NCI-H460 (cell line): ENCODE measurements around the genes DIRAS2 and SYK.

GRCh38 chr9:89608206-89608723 lies 3.5 kb downstream of the GADD45G start:
RAMPAGE:
- cytosol, long total RNA = no peak
- long total RNA = no peak
- nucleus, long total RNA = no peak

GRCh38 chr9:89654316-89654844 lies 49.6 kb downstream of the GADD45G start:
RAMPAGE:
- cytosol, long total RNA = no peak
- long total RNA = no peak
- nucleus, long total RNA = no peak

RAMPAGE:
- cytosol, long total RNA = no peak
- long total RNA = no peak
- nucleus, long total RNA = no peak
Observed at GRCh38 chr9:89656002-89656746, 51.4 kb downstream of the GADD45G start.

DNA sequence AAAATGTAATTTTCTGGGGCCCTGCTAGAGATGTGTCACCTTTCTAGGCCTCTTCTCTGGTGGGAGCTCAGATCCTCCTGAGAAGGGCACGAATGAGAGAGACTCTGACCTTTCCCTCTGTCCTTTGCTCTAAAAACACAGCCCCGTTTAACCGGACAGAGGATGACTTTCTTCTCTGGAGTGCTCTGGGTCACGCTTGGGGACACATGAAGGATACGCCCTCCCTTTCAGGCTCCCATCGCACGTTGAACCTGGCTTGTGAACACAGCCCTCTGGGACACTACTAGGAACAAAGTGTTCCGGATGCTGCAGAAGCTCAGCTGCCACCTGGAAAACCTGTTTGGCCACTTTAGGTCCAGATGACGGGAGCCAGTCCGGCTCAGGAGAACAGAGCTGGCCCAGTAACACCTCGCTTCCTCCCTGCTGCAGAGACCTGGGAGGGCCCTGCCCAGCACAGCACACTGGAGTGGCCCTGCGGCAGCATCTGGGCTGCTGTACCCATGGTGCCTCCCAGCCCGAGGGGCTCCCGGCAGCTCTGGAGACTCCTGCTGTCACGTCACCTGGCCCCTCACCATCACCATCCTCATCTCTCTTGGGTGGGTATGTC lies 60.1 kb downstream of the GADD45G start:
RAMPAGE:
- cytosol, long total RNA = no peak
- long total RNA = no peak
- nucleus, long total RNA = no peak

DNA sequence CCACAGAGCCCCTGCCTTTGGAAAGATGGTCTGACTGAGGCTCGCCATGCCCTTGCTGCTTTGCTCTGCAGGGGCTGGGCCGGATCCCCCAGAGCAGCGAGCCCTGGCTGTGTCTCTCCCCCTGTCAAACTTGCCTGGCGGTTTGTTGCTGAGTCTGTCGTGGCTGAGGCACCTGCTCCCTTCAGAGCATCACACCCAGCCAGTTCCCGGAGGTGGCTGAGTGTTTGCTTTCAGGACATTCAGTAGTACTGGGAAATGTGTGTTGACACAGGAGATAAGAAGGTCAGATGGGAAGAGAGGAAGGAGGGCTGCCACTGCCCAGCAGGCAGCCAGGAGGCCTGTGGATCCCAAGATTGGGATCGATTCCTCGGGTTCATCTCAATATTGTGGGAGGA lies 62.9 kb downstream of the GADD45G start:
RAMPAGE:
- cytosol, long total RNA = no peak
- long total RNA = no peak
- nucleus, long total RNA = no peak

DNA sequence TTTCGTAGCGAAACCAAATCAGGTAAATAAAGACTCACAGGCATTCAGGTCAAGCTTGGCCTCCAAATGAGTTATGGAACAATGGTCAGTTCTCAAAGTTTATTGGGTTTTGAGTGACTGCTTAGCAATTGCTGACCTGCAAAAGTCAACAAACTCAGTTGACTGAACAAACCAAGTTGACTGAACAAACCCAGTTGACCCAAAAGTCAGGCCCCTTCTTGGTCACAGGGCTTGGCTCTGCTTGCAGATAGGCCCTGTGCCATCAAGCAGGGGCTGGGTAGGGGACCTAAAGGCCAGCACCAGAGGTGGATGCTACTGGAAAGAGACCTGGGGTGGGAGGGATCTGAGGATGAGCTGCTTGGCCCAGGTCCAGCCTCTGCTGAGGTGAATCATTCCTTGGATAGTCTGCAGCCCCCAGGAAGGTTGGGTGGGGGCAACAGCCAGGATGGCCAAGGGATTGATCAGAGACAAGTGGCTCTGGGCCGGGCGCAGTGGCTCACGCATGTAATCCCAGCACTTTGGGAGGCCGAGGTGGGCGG lies 64.6 kb downstream of the GADD45G start:
RAMPAGE:
- cytosol, long total RNA = no peak
- long total RNA = no peak
- nucleus, long total RNA = no peak

DNA sequence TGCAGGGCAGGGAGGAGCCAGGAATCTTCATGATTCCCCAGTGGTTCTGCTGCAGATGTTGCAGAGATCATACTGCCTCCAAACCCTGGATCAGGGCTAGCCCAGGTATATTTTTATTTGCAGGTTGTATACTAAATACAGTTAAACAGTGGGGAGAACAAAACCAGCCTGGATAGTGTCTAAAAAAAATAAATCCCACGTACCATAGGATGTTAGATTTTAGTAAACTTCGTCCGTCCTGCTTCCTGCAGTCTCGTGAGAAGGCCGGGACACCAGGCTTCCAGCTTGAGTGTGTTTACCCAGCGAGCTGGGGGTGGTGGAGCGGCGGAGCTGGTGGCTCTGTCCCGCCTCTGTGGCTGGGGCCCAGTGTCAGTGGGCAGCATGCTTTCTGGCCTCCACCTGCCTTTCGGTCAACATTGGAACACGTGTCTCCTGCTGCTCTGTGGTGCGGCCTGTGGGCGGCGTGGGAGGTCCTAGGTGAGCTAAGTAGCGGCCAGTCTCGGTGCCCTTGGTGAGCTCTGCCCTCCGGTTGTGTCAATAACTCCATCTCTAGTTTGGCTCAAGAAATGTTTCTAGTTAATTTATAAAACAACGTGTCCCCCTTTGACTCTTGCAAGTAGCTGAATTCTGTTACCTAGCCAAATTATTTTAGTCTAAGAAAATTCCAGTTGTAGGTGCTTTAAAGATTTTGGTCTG lies 125.8 kb downstream of the GADD45G start:
RAMPAGE:
- cytosol, long total RNA = no peak
- long total RNA = no peak
- nucleus, long total RNA = no peak

GRCh38 chr9:89801763-89802221 lies 197.0 kb downstream of the GADD45G start:
RAMPAGE:
- cytosol, long total RNA = no peak
- long total RNA = no peak
- nucleus, long total RNA = no peak

DNA sequence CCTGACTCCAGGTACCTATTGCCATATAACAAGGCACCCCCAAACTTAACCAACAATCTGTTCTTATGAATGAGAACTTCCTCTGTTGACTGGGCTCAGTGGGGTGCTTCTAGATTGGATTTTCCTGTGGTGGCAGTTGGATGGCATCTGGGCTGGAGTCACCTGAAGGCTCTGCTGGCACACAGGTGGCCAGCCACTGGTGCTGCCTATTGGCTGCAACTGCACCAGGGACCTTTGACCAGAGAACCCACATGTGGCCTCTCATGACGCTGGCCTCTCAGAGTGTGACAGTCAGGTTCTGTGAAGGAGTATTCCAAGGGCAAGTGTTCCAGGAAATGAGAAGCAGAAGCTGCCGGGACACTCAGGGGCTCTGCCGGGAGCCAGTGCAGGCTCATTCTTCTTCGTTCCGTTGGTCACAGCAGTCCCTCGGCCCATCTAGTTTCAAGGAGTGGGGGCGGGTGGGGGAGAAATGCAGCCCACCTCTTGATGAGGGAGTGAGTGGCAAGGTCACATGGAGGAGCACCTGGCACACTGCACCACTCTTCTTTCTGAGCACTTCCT lies 237.4 kb downstream of the GADD45G start:
RAMPAGE:
- cytosol, long total RNA = no peak
- long total RNA = no peak
- nucleus, long total RNA = no peak

GRCh38 chr9:89884508-89885041 lies 279.8 kb downstream of the GADD45G start:
RAMPAGE:
- cytosol, long total RNA = no peak
- long total RNA = no peak
- nucleus, long total RNA = no peak

DNA sequence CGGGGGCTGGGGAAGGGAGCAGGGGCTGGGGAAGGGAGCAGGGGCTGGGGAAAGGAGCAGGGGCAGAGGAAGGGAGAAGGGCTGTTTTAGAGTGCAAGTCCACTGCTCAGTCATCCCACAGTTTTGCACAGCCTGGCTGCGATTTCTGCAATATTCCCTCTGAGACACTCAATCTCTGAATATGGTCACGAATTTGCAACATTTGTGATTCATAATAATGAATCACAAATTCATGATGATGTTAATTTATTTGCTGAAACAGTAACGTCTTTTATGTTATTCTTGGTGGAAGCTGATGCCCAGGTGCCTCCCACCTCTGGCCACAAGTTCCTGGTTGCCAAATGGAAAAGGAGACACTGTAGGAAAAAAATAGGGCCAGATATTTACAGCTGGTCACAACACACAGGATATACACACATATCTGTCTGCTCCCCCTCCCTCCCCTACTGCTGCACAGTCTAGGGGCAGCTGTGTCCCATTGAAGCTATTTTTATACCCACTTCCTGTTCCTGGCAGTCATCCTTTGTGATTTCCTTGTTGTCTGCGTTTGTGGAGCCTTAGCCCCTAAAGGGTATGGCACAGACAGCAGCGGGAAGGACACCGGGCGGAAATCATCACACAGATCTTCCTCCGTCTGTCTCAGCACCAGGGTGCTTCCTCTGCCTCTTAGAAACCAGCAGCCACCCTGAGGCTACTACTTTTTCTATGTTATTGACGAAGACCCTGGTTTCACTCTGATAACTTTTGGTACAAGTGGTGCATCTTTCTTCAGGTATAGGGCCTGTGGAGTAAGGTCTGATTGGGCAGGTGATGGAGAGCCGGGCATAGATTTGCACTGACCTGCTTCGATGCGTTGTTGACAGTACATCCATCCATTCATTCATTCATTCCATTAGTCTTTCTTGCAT lies 325.2 kb downstream of the GADD45G start:
RAMPAGE:
- cytosol, long total RNA = no peak
- long total RNA = no peak
- nucleus, long total RNA = no peak

DNA sequence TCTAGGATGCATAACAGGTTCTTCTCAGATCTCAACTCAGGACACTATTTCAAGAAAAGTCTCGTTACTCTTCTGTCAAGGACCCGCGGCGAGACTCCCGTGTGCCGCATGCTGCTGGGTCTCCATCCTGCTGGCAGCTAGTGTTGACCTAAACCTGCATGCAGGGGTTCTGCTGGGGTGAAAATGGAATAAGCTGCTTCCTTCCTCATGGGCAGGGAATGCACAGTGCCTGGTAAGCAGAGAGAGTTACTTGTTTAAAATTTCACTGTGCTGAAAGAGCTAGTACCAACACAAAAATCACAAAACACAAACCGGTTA lies 416.5 kb downstream of the GADD45G start:
RAMPAGE:
- cytosol, long total RNA = no peak
- long total RNA = no peak
- nucleus, long total RNA = no peak

DNA sequence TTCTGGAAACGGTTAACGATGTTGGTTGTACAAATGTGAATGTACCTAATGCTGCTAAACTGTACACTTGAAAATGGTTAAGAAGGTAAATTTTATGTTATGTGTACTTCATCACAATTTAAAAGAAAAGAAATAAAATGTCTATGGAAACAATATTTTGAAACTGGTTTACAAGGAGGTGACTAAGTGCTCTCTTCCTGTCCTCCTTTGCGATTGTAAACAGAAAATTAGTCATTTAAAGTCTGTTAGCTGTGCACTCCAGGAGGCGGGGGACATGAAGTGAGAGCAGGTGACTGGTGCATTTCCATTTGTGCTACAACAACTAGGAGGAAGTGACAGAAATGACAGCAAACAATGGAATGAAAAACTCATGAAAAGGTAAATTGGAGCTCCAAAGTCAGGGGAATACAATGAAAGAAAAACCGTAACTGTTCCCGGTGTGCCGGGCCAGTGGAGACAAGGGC lies 439.8 kb downstream of the GADD45G start:
RAMPAGE:
- cytosol, long total RNA = no peak
- long total RNA = no peak
- nucleus, long total RNA = no peak

RAMPAGE:
- cytosol, long total RNA = no peak
- long total RNA = no peak
- nucleus, long total RNA = no peak
Observed at GRCh38 chr9:90432728-90433378, 209.8 kb downstream of the DIRAS2 start.

DNA sequence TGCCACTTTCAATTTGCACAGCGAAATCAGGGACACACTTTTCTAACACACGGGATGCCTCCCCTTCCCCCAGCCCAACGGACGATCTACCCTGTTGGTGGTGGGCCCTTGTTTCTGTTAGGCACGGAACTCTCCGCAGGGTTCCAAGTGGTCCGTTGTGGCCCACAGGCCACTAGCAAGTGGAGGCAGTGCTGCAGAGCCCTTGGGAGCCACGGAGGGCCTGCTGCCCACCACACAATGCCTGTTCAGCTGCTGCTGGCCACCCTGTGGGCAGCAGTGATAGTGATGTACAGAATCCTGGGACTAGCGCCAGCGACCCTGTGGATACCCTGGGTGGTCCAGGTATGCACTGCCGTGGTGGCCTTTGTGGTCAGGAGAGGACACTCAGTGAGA lies 58.9 kb downstream of the DIRAS2 start:
RAMPAGE:
- cytosol, long total RNA = no peak
- long total RNA = no peak
- nucleus, long total RNA = no peak

DNA sequence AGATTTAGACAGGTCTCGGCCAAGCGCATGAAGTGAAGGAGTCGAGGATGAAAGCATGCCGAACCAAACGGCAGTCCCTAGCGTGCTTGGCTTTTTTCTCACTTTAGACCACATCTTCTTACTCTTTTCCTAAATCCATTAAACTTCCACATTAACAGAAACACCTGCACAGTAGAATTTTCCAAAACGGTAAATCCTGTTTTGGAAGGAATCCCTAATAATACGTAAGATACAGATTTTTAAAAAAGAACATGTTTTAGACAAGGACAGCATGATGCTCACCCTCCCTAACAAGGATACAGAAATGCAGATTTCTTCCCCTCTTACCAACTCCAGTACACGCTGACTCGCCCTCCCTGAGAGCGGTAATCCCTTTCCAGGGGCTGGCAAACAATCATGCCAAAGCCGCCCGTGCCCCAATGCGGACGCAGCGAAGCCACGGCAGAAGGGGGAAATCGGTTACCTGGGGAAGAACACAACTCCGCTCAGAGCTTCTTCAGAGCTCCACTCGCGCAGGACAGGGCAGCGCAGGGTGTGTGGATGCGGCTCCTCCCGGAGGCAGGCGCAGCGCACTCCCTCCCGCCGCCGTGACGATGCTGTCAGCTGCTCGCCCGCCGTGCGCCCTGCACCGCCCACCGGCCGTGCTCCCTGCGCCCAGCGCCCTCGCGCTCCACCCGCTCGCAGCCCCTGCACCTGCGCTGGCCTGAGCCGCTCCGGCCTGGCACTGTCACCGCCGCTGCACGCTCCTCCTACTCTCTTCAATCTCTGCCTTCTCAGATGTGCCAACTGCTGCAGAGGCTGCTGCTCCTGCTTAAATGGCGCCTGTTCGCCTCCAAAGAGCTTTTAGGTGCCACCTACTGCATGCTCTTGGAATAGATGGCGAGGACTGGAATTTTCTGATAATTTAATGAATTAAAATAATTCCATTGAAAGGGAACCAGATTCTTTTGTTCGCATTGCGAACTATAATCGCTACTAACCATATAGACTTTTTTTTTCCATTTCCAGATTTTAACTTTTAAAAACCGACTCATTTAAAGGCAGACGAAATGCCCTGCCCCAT lies at the start of gene DIRAS2:
DIRAS2 (minus strand) TSS at position 536 of the 1,063 bp plus-strand sequence.
RAMPAGE:
- cytosol, long total RNA = no peak
- long total RNA = no peak
- nucleus, long total RNA = no peak

DNA sequence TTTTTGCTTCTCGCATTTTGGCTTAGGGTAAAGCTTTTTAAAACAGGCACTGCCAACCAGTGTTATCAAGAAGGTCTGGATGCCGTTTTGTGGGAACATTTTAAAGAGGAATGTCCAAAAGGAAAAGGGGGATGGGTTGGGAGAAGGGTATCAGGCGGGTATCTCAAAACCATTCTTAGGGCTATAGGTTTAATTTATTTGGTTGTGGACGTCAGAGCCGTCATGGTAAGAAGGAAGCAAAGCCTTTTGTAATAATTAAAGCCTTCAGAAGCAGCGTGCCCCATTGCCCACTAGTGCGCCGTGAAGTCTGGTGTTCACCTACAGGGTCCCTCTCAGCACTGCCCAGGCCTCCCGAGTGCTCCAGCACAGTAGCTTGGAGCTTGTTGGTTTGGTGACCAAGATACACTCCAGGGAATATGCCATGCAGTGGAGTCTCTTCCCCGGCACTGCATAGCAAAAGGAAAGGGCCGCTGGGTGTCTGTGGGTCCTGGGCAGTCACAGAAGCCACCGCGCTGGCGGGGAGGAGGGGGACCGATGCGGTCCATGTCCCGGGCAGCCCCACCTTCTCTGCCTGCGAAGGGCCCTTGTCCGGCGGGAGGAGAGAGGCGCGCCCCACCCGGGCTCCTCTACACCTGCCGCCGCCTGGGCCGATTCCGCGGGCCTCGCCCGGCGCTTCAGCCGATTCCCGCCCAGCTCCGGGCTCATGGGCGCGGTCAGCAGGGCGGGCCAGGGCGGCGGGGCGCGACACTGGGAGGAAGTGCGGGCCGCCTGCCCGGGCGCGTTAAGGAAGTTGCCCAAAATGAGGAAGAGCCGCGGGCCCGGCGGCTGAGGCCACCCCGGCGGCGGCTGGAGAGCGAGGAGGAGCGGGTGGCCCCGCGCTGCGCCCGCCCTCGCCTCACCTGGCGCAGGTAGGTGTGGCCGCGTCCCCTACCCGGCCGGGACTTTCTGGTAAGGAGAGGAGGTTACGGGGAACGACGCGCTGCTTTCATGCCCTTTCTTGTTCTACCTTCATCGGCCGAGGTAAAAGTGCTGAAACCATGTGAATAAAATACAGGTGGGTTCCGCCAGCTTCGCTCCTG lies at the start of gene SYK:
SYK (plus strand) TSS at position 834 of the 1,079 bp plus-strand sequence.
RAMPAGE:
- cytosol, long total RNA = no peak
- long total RNA = no peak
- nucleus, long total RNA = no peak

DNA sequence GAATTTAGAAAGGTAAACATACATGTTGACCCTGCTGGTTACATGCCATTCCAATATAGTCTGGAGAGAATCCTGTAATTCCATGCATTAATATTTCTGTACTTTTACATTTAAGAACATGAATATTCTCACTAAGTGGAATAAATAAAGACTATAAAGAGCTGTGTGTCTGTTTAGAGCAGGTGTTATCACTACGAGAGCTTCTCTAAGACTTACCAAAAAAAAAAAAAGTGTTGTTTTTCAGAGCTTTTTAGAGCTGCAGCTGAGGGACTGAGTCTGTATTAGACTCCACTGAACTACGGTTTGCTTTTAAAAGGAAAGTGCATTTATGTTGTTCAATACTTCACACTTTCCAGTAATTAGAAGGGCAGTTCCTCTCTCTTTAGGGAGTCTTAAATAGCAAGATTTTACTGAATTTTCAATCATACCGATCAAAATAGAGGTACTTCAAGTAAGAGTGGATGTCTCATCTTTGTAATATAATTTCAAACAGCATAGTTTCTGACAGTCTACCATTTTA lies 2.2 kb downstream of the SYK start:
RAMPAGE:
- cytosol, long total RNA = no peak
- long total RNA = no peak
- nucleus, long total RNA = no peak

GRCh38 chr9:90854281-90854608 lies 52.6 kb downstream of the SYK start:
RAMPAGE:
- cytosol, long total RNA = no peak
- long total RNA = no peak
- nucleus, long total RNA = no peak

GRCh38 chr9:90919478-90920363 lies 118.1 kb downstream of the SYK start:
RAMPAGE:
- cytosol, long total RNA = no peak
- long total RNA = no peak
- nucleus, long total RNA = no peak